Mucosa of descending colon (tissue), 1 donor: Measurements from ENCODE around the genes INPPL1 and ARHGEF17.

DNA sequence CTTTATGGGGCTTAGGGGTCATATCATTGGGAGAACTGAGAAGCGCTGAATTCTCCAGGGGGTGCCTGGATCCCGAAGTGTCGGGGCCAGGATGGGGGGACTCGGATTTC, 278 bp upstream of the INPPL1 start:
- PRO-cap: no peak

GRCh38 chr11:72224544-72225645, at the start of gene INPPL1:
INPPL1 (plus strand) TSS chr11:72224767.
- PRO-cap: bidirectional peak, plus-strand start at chr11:72224771, minus-strand start at chr11:72224754; bidirectional peak, plus-strand start at chr11:72225111, minus-strand start at chr11:72225168; unidirectional peak, minus-strand start at chr11:72225524

DNA sequence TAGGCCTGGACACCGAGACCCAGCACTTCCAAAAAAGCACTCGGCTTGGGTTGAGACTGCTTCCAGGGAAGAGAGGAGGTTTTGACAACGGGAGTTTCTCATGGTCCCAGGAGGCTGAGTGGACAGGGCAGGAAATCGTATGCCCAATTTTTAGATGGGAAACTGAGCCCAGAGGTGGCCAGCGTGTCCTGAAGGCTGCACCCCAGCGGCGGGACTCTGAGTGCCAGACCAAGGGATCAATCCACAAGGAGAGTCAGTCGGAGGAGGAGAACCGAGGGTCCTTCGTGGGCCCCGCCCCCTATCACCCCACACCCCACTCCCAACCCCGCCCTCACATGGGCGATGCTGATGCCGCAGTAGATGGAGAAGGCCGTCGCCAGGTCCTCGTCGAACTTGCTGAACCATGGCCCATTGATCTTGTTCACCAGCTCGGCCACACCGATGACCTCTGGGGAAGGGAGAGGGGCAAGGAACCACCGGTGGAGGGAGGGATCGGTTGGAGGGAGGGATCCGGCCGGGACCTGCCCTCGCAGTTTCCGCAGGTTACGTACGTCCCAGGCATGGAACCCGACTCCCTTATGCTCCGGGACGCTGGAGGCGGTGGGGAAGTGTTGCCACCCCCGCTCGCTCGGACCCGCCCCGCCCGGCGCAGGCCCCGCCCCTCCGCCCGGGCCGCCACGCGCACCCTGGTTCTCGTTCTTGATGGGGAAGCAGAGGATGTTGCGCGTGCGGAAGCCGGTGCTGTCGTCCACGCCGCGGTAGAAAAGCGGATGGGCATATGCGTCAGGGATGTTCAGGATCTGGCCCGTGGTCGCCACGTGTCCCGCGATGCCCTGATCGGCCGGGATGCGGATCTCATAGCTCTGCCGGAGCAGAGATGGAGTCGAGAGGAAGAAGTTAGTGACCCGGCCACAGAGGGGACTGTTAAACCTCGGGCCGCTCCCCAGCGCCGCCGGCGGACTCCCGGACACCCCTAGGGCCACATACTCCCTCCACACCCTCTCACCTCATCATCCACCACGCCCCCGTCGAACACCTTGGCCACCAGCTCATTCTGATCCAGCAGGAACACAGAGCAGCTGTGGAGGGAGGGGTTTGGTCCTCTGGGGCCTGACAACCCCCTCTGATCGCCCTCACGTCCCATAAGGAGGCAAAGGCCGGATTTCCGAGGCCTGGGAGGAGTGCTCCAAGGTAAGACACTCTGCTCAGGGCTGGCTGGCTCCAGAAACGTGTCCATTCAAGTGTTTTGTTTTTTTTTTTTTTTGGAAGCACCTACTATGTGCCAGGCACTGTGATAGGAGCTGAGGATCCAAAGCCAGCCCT, 89.9 kb downstream of the PDE2A start:
- PRO-cap: no peak

DNA sequence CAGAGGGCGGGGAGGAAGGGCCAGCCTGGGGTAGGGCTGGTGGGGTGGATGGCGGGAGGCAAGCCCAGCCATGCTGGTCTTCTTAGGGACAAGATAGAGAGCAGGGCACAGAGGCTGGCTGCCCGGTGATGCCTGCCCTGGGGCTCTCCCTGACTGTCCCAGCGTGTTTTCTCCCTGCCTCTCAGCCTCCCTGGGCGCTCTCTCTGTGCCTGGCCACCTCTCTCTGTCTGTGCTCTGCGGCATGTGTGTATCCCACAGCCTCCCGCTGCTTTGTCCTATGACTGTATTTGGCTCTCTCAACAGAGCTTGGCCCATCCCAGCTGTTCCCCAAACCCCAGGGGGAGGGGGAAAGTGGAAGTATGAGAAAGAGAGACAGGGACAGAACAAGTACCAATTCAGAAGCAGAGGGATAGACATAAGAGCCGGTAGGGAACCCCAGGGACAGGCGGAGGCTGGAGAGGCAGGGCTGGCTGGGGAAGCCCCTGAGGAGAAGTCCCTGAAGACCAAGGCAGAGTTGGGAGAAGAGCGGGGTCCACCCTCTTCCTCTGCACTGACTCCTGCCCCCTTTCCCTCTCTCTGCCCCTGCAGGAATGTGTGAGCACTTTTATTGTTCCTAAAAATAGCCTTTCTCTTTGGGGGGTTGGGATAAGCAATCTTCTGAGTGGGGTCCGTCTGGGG, 56.8 kb downstream of the PDE2A start:
- PRO-cap: no peak

DNA sequence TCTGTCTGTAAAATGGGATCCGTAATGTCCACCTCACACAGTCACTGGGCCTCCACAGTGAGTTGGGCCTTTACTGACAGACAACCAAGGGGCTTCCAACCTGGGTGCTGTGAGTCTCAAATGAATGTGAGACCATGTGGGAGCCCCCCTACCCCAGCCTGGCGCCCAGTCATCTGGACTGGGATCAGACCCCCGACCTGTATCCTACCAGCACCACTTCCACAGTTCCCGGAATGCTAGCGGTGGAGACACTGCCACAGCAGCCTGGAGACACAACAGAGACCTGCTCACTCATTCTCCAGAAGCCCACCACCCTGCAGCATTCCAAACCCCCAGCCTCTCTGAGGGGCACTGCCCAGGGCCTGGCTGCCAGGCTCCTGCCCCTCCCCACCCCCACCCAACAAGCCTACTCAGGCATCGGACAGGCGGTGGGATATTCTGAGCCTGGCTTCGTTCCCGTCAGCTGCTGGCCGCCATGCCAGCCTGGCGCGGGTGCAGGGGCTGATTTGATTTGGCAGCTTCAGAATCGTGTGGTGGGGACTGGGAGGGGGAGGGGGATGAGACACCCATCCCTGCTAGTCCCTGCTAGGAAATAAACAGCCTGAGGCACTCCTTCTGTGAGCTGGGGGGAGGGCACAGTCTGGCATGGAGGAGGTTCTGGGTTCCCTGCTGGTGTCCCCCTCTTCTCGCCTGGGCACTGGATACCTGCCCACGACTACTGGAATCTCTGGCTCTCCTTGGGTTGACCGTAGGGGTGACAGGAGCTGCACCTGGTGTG, 42.5 kb downstream of the PDE2A start:
- PRO-cap: no peak

DNA sequence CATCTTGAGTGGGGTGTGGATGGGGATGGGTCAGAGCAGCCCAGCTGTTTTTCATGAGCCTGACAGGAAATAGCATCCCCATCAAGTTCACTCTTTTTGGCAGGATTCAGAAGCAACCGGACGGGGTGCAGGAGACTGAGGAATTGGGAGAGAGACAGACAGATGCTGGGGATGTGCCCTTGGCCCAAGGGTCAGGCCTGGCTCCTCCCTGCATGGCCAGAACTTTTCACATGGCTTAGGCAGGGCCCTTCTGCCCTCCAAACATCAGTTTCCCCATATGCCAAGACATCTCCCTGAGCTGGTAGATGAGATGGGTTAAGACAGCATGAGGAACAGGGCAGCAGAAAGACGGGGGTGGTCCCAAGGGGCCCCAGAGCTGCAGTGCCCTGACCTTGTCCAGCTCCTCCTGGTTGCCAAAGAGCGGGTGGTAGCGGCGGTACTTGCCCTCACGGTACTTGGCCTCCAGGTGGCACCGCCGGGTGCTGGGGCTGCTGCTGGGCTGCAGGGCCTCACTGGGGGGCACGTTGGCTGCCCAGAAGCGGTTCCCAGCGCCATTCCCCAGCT, 29.6 kb upstream of the PDE2A start:
- PRO-cap: no peak

DNA sequence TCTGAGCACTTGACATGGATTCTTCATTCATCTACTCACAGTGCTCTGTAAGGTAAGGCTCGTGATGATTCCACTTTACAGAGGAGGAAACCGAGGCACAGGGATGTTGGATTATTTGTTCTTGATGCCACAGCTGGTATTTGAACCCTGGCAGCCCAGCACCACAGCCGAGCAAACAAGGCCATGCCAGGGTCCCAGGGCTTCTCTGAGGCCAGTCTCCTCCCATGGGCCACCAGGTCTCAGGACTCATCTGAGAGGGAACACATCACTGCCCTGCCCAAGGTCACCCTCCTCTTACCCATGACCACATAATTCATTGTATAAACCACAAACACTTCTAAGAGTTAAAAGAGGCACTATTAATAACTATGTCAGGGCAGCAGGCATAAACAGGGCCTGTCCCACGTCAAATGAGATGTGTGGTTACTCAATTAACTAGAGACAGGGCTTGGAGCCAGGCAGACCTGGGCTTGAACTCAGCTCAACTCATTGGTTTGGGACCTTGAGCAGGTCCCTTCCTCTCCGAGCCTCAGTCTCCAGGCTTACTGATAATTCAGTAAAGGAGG, 33.2 kb downstream of the ARAP1 start:
- PRO-cap: no peak

DNA sequence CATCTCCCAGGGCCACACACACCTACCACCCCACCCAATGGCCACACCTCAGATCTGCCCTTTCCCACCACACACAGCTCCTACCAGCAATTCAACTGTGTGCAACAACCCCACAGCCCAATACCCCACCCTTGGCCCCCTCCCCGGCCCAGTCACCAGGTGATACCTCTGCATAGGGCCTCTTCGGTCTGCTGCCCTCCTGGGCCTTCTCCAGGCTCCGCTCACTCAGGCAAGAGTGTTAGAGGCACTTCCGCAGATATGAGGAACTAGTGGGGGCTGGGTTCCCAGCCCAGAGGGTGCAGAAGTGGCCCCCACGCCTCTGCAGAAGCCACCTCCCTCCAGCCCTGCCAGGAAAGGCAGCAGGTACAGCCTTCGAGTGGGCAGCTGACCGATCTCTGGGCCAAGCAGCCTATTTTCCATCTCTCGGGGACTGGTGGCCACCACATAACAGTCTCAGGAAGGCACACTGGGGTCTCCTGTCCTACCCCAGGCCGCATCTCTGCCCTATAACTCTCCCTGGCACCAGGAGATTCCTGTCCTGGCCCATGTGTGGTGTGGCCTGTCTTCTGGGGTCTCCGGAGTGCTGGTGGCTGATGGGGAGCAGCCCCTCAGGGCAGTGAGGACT, 13.3 kb downstream of the ARAP1 start:
- PRO-cap: bidirectional peak, plus-strand start at position 317 of the sequence, minus-strand start at position 240 of the sequence

- PRO-cap: no peak
These were observed 10.9 kb downstream of the ARAP1 start for GRCh38 chr11:72741241-72741830.

DNA sequence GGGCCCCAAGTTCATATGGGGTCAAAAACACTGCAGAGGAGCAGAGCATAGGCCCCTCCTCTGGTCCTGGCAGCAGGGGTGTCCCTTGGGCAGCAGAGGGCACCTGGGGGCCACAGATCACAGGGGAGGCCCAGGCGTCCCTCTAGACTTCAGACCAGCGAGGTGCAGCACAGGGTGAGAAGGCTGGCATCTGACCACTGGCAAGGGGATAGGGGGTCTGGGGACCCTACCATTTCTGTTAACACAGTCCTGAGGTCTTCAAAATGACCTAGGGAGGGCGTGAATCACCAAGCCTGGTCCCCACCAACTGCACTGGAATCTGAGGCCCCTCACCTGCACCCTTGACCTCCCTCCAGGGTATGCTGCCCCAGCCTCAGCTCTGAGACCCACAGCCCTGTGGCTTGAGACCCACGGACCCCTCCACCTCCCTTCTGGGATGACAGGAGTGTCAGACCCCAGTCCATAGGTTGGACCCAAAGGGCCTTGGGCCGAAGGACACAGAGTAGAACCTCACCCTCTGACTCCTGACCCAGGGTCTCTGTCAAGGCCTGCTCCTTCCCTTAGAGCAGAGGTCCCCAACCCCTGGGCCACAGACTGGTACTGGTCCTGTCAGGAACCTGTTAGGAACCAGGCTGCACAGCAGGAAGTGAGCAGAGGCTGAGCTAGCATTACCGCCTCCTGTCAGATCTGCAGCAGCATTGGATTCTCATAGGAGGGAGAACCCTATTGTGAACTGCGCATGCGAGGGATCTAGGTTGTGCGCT, 1.5 kb upstream of the ARAP1 start:
- PRO-cap: unidirectional peak, minus-strand start at position 205 of the sequence

- PRO-cap: no peak
These were observed 2.5 kb upstream of the ARAP1 start for GRCh38 chr11:72754314-72755450.

GRCh38 chr11:72777544-72778525, 16.0 kb downstream of the STARD10 start:
- PRO-cap: no peak

DNA sequence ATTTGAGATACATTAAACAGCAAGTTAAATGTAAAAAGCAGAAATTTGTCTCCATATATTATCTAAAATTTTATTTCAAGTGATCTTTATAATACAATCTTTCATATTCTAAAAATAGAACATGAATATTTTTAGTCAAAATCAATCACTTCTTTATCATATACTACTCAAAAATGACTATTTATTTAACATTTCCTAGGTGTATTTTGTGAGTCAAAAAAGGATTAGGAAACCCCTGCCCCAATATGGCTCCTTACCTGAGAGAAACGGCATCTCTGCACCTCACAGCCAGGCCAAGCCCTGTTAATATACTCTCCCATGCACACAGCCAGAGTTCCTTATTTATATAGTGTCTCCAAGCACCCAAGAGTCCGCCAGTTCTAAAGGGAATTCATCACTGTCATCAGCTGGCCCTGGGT, 1.8 kb upstream of the ATG16L2 start:
- PRO-cap: no peak

GRCh38 chr11:73028434-73029105, 113.5 kb downstream of the FCHSD2 start:
- PRO-cap: no peak

DNA sequence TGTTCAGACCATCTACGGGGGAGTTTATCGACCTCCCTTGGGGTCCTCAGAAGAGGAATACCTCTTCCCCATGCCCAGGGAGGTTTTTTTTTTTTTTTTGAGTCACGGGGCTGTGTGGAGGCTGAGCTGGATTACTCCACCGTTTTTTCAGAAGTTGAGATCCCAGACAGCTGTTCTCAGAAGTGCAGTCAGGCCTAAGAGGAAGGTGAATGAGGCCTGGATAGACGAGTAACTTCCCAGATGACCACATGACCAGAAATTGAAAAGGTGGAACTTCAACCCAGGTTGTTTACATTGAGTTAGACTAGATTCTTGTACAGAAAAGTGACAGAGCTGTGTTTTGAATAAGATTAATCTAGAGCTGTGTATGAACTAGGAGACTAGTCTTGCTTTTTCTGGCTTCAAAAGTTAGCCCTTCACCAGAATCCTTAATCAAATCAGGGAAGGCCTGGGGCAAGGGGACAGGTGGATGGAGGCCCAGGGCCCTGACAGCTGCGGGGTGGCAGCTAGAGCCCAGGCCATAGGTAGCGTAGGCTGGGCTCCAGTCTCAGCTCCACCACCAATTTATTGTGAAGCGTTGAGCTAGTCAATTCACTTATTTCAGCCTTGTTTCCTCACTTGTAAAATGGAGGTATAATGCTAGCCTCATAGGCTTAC, 1.5 kb upstream of the FCHSD2 start:
- PRO-cap: unidirectional peak, minus-strand start at position 211 of the sequence

- PRO-cap: no peak
These were observed 35.3 kb upstream of the P2RY2 start for GRCh38 chr11:73182710-73183241.

- PRO-cap: no peak
These were observed 9.9 kb downstream of the P2RY2 start for GRCh38 chr11:73227815-73228533.

- PRO-cap: no peak
These were observed 22.2 kb downstream of the P2RY2 start for GRCh38 chr11:73240215-73240739.

GRCh38 chr11:73308236-73308382, at the start of gene ARHGEF17:
ARHGEF17 (plus strand) TSS chr11:73308276.
- PRO-cap: bidirectional peak, plus-strand start at chr11:73308276, minus-strand start at chr11:73308148

GRCh38 chr11:73385840-73386717, 9.9 kb downstream of the RELT start:
- PRO-cap: no peak